Neural crest cell (in vitro differentiated cells): Measurements from ENCODE around the genes ENTPD1 and OPALIN.

GRCh38 chr10:95446259-95446869 lies 114.8 kb downstream of the SORBS1 start:
- PRO-cap = no peak

- PRO-cap = no peak
Observed at GRCh38 chr10:95471489-95472232, 89.5 kb downstream of the SORBS1 start.

- PRO-cap = no peak
Observed at GRCh38 chr10:95499474-95500201, 61.5 kb downstream of the SORBS1 start.

DNA sequence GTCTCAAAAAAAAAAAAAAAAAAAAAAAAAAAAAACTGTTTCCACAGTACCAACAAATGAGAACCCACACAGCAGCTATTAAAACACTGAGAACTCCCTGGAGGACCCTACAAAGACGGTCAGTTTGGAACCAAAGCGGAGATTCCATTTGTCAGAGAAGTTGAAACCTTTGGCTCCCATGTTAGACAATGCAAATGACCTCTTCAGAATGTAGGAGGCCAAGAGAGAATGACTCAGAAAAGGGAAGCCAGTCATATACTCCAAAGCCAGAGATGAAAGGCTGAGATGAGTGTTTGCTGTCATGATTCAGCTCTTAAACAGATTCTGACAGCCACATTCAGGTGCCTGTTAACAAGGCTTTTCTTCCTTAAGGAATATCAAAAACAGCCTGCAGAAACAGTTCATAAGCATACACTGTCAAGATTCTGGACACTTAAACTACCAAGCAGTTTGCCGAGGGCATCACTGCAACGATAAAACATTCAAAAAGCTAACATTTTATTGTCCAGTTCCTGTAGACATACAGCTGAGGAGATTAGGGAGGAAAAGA lies 32.2 kb downstream of the SORBS1 start:
- PRO-cap = no peak

GRCh38 chr10:95606521-95607150 lies 45.5 kb upstream of the SORBS1 start:
- PRO-cap = no peak

GRCh38 chr10:95755890-95756259 lies at the start of gene ENTPD1:
ENTPD1 (plus strand) TSS chr10:95756163.
- PRO-cap = no peak

GRCh38 chr10:95837722-95838008 lies 70.1 kb upstream of the CC2D2B start:
- PRO-cap = no peak

DNA sequence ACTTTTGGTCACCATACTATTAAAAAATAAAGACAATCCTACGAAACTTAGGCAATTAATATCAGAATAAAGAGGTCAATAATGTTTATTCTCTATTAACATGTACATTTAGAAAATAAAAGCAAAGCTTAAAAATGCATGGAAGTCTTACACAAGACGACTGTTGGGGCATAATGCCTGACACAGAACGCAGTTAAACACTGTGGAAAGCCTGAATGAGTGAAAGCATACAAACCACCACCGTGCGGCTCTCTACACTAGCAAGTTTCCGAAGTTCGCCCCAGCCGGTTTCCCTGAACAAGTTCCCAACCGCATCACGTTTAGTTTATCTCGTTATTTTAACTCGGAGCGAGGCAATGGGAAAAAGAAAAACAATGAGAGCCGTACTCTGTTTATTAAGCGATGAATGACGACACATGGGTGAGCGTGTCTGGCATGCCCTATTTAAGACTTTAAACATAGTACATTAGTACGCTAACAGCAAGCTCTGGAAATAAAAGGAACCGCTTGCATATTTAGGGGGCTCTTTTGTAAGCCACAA lies 809 bp upstream of the CC2D2B start:
- PRO-cap = bidirectional peak, plus-strand start at position 395 of the sequence, minus-strand start at position 370 of the sequence

DNA sequence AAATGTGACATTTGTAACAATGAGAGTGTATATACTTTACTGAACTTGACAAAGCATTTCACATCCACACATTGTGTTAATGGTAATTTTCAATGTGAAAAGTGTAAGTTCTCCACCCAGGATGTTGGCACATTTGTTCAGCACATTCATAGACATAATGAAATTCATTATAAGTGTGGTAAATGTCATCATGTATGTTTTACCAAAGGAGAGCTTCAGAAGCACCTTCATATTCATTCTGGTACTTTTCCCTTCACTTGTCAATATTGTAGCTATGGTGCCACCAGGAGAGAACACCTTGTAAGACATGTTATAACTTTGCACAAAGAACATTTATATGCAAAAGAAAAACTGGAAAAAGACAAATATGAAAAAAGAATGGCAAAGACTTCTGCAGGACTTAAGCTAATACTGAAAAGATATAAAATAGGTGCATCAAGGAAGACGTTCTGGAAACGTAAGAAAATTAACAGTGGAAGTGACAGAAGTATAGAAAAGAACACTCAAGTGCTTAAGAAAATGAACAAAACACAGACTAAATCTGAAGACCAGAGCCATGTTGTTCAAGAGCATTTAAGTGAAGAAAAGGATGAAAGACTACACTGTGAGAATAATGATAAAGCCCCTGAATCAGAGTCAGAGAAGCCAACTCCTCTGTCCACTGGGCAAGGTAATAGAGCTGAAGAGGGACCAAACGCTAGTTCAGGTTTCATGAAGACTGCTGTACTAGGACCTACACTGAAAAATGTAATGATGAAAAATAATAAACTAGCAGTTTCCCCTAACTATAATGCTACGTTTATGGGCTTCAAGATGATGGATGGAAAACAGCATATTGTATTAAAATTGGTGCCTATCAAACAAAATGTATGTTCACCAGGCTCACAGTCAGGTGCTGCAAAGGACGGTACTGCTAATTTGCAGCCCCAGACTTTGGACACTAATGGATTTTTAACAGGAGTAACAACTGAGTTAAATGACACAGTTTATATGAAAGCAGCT lies 27.1 kb downstream of the ZNF518A start:
- PRO-cap = no peak

DNA sequence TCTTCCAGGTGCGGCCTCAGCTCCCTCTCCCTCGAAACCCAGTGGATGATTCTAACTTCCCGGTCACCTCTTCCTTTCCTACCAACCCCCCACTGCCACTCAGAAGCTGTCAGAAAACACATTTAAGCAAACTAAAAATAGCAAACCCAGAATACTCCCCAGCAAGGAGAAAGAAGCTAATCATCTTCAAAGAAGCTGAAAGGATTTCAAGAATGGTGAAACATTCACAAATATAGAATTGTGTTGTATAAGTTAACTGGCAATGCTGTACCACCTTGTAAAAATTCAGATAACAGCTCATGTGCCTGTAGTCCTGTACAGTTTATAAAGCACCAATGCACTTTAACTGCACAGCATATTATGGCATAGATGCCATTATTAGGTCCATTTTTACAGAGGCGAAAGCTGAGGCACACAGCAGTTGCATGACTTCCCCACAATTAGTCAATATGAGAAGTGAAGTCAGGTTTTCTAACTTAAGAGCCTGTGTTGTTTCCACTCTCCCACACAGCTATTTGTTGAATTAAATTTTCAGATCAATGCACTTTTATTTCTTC lies 13.7 kb upstream of the DNTT start:
- PRO-cap = no peak

DNA sequence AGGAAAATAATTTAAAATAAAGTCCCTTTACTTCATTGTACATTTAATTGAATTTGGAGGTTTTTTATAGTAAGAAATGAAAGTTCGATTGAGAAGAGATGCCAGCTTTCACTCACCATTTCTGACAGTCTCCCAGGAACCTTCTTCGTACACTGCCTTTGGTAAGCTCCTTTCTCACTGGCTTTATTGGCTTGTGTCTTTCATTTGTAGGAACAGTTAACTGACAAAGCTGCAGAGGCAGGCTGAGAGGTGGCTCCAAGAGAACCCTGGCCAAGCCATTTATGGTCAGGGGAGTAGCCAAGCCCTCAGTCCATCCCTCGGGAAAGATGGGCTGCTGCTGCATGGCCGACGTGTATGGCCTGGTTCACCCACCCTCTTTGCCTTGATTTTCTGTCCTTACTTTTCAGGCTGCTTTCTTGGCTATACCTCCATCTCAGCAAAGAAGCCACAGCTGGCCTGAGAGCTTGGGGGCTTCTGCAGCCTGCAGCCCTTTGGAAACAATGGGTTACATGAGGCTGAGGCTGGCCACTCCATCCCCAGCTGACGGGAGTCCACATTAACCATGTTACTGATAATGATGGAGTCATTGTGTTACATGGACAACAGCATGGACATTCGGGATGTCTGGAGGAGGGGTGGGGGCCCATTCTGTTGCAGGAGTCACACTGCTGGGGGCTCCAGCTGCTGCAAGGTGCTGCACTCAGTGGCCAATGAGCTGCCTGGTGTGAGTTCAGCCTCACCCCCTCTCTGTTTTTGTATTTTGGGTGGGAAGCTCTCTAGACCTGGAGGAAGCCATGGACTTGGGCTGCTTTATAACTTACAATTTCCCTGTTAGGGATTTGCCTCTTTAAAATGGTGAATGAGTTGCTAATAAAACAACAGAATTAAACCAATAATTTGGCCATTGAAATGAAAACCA lies at the start of gene OPALIN:
Gene OPALIN (minus strand): TSS at position 225 of the 919 bp plus-strand sequence.
- PRO-cap = no peak

- PRO-cap = no peak
Observed at GRCh38 chr10:96529982-96530970, 16.6 kb upstream of the TLL2 start.

DNA sequence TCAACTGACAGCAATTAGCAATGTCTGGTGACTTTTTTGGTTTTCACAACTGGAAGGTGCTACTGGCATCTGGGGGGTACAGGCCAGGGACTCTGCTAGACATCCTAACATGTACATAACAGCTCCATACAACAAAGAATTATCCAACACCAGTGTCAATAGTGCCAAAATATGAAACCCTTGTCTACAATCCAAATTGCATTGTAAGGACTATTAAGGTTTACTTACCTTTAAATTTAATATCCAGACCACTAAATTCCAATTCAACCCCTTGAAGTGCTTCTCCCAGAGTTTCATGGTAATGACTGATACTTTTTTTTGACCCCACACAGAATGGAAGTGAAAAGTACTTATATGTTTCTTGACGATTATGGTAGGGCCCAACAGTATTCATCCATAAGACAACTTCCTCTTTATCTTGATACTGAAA lies 10.4 kb downstream of the TM9SF3 start:
- PRO-cap = no peak

- PRO-cap = no peak
Observed at GRCh38 chr10:96610772-96611343, 24.0 kb upstream of the TM9SF3 start.

GRCh38 chr10:96646524-96647329 lies 59.9 kb upstream of the TM9SF3 start:
- PRO-cap = no peak

GRCh38 chr10:96663740-96664225 lies 56.5 kb downstream of the PIK3AP1 start:
- PRO-cap = no peak

DNA sequence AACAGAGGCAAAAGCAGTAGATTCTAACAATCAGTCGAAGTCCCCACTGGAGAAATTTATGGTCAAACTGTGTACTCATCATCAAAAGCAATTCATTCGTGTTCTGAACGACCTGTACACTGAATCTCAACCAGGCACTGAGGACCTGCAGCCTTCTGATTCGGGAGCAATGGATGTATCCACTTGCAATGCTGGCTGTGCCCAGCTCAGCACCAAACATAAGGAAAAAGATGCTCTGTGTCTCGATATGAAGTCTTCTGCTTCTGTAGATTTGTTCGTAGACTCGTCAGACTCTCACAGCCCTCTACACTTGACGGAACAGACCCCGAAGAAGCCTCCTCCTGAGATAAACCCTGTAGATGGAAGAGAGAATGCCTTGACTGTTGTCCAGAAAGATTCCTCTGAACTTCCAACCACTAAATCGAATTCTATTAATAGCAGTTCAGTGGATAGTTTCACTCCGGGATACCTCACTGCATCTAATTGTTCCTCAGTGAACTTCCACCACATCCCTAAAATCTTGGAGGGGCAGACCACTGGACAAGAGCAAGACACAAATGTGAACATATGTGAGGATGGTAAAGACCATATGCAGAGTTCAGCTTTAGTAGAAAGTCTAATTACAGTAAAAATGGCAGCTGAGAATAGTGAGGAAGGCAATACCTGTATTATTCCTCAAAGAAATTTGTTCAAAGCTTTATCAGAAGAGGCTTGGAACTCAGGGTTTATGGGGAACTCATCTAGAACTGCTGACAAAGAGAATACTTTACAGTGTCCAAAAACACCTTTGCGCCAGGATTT lies 148.9 kb downstream of the LCOR start:
- PRO-cap = no peak

- PRO-cap = bidirectional peak, plus-strand start at chr10:97196394, minus-strand start at chr10:97196325
Observed at GRCh38 chr10:97196141-97197035, 10.6 kb upstream of the SLIT1 start.

DNA sequence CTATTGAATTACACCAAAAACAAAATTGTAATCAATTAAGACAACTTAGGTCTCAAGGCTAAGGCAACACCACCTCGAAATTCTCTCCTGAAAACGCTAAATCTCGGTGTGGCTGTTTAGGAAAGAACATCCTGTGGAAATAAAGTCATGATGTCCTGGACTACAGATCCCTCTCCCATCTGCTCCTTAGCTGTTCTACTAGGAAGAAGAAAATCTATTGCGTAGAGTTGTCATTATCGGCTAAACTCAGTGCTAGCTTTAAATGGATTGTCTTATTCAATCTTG lies 720 bp downstream of the ARHGAP19 start:
- PRO-cap = no peak

- PRO-cap = no peak
Observed at GRCh38 chr10:97365437-97366413, 31.2 kb upstream of the FRAT2 start.